ENCODE measurements around the genes ADD3 and PDCD4.

DNA sequence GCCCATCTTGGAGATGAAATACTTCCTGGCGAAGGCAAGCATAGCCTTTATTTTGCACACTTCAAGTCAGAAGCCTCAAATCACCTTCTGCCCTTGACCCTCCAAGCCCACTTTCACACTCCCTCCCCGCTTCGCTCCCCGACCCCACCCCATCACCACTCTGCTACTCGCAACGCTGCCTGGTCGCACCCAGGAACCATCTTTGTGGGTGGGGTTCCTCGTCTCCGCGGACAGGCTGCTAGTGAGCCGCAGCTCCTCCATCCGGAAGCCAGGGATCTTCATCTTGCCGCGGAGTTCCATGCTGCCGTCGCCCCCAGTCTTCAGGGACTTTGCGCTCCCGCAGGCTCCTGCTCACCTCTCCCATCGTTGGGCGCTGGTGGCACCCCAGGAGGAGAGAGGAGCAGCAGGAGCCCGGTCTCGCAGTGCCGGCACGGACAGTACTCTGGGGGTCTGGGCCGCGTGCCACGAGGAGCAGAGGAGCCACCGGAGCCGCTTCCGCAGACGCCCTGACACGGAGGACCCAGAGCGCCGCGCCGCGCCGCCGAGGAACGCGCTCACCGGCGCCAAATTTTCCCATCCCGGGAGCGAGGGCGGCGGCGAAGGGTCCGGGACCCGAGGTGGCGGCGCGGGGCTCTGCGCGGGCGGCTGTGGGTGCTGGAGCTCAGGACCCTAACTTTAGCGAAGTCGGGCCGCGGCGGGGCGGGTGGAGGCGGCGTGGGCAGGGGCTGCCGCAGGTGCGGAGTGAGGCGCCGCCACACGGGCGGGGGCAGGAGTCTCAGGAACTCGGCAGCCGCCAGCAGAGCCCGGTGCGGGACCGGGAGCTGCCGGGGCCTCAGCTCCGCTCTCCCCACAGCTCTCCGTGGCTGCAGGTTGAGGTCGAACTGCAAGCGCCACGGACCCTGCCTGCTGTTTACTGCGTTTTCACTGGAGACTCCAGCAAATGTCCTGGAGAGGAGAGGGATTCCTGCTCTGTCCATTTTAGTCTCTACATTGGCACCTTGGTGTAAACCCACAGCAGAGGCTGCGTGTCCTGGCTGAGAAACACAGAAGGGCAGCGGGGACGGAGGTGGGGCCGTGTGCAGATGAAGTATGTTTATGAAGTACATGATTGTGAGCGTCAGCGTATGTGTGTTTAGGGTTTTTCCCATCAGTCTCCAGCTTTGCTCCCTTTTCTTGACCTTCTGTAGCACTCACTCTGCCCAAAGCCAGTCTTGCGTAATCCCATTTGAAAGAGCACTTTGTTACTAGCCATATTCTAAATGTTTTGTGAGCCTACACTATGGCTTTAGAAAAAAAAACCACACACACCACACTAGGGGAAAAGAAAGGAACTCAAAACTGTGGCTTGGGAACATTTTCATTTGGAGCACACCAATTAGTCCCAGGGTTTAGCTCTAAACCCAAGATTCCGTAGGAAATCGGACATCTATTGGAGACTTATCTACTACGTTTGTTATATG is 750.3 kb upstream of the SORCS1 start:
- PRO-cap = no peak
- CAGE, long polyA plus RNA = no peak

- PRO-cap = no peak
- CAGE, long polyA plus RNA = no peak
Observed at GRCh38 chr10:110005693-110006383, 1.9 kb upstream of the ADD3 start.

- PRO-cap = bidirectional peak, plus-strand start at chr10:110007984, minus-strand start at chr10:110007708
- CAGE, long polyA plus RNA = no peak
Observed at GRCh38 chr10:110007535-110007883, 275 bp upstream of the ADD3 start.

DNA sequence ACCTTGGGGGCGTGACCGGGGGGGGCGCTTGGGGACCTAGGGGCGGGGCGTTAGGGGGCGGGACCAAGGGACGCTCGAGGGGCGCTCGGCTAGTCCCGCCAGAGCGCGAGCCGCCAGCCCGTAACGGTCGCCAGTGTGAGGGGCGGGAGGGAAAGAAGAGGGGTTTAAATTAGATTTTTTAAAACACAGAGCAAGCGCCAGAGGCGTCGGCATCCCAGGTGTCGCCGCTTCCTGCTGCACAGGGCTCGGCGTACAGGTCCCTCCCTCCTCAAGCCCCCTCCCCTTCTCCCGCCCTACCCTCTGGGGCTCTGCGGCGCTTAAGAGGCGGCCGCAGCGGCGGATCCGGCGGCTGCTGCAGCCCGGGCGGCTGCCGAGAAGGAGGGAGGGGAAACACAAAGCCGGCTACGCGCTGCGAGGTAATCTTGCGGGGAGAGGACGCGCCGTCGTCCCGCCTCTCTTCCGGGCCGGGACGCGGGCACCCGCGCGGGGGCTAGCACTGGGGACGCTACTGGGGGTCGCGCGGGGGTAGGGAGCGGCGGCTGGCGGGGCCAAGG is at the start of gene ADD3:
Gene ADD3, plus strand, starts transcription at position 101 of the 554 bp plus-strand sequence.
- PRO-cap = bidirectional peak, plus-strand start at position 101 of the sequence, minus-strand start outside the sequence; bidirectional peak, plus-strand start at position 348 of the sequence, minus-strand start at position 394 of the sequence
- CAGE, long polyA plus RNA = start-site peak on the plus strand centred at position 101 of the sequence, 45 bp wide, 132 and 216 reads in 2 replicates

- PRO-cap = bidirectional peak, plus-strand start at chr10:110008919, minus-strand start at chr10:110008630
- CAGE, long polyA plus RNA = start-site peak on the minus strand at chr10:110008603-110008630, 13 and 12 reads in 2 replicates
Observed at GRCh38 chr10:110008438-110009212, 841 bp downstream of the ADD3 start.

DNA sequence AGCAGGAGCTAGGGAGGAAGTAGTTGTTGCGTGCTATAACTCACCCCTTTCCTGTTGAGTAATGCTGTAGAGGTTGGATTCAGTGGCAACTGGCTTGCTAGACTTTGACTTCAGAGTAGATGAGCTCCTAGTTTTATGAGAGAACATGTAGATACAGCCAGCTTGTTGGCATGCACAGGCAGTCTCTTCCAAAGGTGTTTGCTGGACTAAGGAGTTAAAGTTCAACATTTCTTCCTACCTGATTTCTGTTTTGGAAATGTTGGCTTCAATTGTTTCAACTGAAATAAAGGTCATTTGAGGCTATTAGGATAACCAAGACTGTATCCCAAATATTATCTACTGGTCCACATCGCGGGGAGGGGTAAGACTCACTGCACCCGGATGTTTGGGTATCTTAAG is 66.1 kb upstream of the MXI1 start:
- PRO-cap = no peak
- CAGE, long polyA plus RNA = no peak

GRCh38 chr10:110171037-110171346 is 36.4 kb upstream of the MXI1 start:
- PRO-cap = no peak
- CAGE, long polyA plus RNA = no peak

- PRO-cap = no peak
- CAGE, long polyA plus RNA = no peak
Observed at GRCh38 chr10:110215746-110216271, 8.4 kb downstream of the MXI1 start.

DNA sequence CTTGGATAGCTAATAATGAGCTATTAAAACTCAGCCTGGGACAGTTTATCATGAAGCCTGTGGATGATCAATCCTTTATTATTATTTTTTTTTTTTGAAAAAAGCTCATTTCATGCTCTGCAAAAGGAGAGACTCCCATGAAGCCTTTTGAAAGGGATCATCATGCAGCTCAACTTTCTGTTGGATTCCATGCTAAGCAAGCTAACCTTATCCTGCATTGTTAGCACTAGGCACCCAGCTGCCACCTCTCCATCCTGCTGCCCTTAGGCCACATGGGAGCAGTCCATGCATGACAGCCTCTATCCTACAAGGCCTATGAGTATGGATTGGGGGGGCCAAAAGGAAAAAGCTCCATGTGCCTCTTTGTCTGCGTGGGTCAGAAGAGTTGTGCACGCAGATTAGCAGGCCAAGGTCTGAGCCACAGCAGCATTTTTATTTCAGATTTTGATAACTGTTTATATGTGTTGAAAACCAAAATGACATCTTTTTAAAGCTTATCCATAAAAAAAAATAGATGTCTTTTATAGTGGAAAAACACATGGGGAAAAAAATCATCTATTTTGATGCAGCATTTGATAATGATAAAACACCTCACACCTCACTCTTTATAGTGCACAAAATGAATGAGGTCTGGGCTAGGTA is 19.2 kb downstream of the SMNDC1 start:
- PRO-cap = no peak
- CAGE, long polyA plus RNA = no peak

- PRO-cap = no peak
- CAGE, long polyA plus RNA = no peak
Observed at GRCh38 chr10:110358218-110358718, 53.5 kb upstream of the SMNDC1 start.

DNA sequence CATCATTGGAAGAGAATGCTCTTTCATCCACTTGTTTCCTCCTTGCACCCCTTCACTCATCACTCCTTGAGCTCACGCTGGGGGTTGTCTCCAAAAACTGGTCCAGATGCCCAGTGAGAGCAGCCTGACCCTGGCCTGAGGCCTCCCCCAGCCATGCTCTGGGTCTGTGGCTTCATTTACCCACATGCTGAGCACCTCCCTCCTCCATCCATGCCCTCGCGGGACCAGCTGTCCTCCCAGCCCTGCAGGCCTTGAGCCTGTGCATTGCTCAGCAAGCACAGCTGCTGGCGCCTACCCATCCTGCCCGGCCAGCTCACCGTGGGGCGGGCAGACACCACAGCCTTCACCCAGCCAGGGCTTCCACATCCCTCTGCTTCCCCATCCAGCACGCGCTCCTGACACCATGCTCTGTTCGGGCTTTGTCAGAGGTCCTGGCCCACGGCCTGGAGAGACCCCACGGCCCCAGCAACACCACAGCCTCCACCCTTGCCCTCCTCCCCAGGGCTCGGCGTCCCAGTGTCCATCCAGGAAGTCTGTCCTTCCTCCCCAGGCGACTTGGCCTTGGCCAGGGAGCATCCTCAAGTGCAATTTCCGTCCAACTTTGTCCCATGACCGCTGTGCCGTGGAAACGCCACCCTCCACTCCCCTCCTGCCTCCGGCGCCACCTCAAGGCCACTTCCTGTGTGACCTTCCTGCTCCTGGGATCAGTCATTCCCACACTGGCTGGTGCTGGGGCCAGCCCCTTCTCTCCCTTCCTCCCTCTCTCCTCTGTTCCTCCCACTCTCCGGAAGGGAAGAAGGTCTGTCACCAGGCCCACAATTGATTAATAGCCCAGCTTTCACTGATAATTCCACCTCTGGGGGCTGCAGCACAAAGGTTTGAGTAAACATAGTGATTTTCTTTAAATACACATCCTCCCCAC is 71.4 kb upstream of the SMNDC1 start:
- PRO-cap = no peak
- CAGE, long polyA plus RNA = no peak

DNA sequence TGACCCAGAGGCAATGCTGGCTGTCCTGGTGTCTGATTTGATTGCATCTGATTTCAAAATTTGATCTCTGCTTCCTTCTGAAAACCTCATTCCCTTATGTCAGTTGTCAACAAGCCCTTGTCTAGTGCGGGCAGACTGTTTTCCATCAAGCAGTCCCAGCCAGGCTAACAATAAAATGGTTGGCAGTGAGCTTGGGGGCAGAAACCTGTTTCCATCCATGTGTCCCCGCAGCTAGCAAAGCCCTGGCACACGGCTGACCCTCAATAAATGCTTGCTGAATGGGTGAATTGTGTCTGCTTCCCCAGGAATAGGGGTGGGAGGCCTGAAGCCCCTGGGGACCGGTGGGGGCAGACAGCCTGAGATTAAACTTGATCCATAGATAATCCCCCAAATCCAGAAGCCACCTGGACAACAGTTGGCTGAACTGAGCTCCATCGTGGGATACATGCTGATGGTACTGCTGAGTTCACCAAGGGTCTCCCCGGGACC is 1.0 kb upstream of the DUSP5 start:
- PRO-cap = no peak
- CAGE, long polyA plus RNA = no peak

- PRO-cap = no peak
- CAGE, long polyA plus RNA = no peak
Observed at GRCh38 chr10:110511109-110511421, 13.4 kb downstream of the DUSP5 start.

GRCh38 chr10:110512804-110513698 is 15.3 kb downstream of the DUSP5 start:
- PRO-cap = no peak
- CAGE, long polyA plus RNA = no peak

DNA sequence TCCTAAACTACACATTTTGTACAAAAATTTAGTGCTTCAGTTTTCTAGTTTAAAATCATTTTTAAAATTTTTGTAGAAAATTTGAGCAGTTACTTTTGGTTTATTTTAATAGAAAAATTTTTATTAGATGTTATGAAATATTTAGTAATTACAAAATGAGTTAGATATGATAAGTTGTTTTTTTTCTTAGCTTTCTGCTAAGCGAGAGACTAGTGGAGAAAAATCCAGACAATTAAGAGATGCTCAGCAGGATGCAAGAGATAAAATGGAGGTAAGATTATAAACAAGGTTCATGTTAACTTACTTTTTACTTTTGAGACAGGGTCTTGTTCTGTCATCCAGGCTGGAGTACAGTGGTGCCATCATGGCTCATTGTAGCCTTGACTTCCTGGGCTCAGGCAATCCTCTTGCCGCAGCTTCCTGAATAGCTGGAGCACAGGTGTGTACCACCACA is 14.9 kb downstream of the SMC3 start:
- PRO-cap = no peak
- CAGE, long polyA plus RNA = no peak

GRCh38 chr10:110725817-110726314 is 81.7 kb downstream of the RBM20 start:
- PRO-cap = no peak
- CAGE, long polyA plus RNA = no peak

DNA sequence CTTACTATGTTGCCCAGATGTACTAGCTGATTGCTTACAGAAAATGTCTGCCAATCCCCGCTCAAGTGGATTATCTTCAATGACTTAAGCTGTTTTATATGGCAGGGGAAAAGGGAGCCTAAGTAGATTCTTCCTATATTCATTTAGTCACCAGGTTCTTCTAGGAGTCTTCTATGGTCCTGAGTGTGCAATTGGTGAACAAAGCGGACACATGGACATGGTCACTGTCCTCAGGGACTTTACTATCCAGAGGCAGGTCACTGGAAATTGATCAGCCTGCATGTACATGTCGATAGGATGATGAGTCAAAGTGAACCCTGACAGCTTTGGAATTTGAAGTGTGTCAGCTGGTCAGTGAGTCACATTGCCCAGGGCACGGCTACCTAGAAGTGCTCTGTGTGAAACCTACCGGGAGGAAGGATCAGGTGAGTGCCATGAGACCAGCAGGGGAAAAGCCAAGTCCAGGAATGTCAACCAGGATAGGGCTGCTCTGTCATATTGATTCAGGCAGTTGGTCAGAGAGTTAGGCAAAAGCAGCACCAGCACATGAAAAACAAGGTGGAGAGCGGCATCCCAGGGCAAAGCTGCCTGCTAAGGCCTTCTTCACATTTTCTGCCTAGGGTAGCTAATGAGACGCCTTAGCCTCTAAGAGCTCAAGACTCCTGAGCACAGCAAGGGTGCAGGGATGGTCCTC is 19.5 kb upstream of the PDCD4 start:
- PRO-cap = no peak
- CAGE, long polyA plus RNA = no peak

DNA sequence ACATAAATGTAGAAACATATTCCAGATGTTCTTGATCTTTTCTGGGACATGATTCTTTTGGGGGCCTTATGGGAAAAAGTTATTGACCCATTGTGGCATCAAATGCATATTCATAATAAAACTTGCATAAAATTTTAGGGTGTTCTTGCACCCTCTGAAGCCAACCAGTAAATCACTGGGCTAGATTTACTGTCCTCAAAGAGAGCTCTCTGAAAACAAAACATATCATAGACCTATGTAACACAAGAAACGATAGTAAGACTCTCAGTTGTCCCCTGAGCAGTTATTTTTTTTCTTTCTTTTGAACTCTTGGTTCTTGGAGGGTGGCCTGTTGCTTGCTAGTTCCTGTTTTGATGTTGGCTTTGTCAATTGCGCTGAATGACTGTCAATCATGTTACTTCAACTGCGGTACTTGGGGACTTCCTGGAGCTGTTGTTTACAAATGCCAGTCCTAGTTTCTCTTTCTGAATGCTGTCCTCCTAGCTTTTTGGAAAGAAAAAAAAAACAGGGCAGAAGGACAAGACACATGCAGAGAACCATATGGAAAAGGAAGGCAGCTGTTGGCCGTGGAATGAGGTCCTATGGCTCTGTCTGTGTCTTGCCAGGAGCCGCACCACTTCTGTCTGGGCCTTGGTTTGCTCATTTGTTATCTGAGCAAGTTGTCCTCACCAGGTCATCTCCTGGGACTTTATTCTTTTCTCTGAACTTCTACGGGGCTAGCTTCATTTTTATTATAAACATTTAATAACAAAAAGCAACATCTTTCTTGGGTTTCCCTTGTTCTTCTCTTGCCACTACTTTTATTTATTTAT is 7.1 kb upstream of the PDCD4 start:
- PRO-cap = no peak
- CAGE, long polyA plus RNA = no peak

- PRO-cap = bidirectional peak, plus-strand start at chr10:110871928, minus-strand start at chr10:110871584
- CAGE, long polyA plus RNA = start-site peak on the plus strand at chr10:110871909-110872009, 862 and 1,061 reads in 2 replicates
Observed at GRCh38 chr10:110871327-110872029, at the start of gene PDCD4. Gene PDCD4, plus strand, starts transcription at chr10:110871928.

- PRO-cap = bidirectional peak, plus-strand start at chr10:110872597, minus-strand start at chr10:110872224
- CAGE, long polyA plus RNA = no peak
Observed at GRCh38 chr10:110872501-110872733, 689 bp downstream of the PDCD4 start.

Measured in B cell (primary cell).